ENCODE results near the genes ASCC3 and LIN28B.

GRCh38 chr6:100585211-100585813 is 120.6 kb upstream of the SIM1 start:
- PRO-cap, result no peak

DNA sequence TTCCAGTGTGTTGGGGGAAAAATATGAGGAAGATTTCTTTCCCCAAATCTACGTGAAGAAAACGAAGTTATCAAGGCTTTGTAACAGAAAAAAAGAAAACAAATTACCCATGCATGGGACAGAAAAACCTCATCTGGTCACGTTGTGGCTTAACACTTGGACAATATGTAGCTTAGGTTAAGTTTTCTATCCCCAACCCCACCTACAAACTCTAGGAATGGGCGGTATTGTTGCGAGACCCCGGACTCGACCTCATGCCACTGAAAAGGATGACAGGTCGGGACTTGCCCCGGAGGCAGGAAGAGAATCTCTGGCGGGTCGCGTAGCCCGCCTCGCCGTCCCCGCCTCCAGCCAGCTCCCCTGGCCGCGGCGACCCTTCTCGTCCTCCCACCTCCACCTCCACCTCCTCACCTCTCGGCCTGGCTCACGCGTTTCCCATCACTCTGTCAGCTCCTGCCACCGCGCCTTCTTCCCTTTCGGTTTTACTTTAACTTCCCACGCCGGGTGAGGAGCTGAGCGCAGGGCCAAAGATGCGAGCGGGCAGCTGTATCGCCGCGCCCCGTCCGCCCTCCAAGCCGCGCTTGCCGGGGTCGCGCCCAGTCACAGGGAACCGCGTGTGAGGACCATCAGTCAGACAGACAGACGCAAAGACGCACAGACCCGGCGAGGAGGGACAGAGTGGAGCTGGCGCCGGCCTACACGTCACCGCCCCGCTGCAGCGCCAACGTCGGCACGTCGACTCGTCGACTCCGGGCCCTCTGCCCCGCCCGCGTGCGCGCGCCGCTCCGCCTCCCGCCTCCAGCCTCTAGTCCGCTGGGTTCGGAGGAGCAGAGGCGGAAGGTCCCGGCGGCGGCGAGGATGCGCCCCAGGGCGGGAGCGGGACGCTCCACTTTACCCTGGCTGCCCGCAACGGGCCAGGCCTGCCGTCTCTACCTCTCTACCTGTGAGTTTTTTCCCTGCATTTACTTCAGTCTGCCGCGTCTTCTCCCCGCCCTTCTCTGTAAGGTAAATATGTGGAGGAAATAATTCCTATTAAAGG is at the start of gene ASCC3:
TSS of gene ASCC3 (minus strand) at position 680 of the 1,039 bp plus-strand sequence.
- PRO-cap, result bidirectional peak, plus-strand start at position 263 of the sequence, minus-strand start at position 312 of the sequence; bidirectional peak, plus-strand start at position 830 of the sequence, minus-strand start at position 647 of the sequence

DNA sequence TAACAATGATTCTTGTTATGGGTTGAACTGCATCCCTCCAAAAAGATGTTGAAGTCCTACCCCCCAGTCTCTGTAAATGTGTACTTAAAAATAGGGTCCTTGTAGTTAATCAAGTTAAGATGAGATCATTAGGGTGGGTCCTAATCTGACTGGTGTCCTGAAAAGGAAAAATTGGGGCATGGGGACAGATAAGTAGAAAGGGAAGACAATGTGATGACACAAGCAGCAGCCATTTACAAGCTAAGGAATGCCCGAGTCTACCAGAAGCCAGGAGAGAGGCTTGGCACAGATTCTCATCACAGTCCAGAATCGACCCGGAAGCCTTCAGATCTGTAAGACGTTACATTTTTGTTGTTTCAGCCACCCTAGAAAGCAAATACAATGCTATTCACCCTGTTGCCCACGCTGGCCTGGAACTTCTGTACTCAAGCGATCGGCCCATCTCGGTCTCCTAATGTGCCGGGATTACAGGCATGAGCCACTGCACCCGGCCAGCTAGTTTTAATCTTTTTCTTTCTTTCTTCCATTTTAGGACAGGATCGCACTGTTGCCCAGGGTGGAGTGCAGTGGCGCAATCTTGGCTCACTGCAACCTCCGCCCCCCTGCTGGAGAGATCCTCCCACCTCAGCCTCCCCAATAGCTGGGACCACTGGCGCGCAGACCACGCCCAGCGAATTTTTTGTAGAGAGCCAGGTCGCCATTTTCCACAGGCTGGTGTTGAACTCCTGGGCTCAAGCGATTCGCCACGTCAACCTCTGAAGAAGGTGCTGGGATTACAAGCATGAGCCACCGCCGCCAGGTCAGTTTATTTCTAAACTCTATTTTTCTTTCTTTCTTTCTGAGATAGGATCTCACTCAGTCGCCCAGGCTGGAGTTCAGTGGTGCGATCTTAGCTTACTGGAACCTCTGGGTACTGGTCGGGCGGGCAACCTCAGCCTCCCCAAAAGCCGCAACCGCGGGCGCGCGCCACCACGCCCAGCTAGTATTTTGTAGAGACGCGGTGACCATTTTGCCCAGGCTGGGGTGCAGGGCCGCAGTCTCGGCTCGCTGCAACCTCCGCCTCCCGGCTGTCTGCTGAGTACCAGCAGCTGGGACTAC is 20.2 kb upstream of the LIN28B start:
- PRO-cap, result no peak

GRCh38 chr6:104956488-104957827 is at the start of gene LIN28B:
LIN28B (plus strand) TSS chr6:104957107.
- PRO-cap, result bidirectional peak, plus-strand start at chr6:104957030, minus-strand start at chr6:104957010; bidirectional peak, plus-strand start at chr6:104957672, minus-strand start at chr6:104957481

- PRO-cap, result no peak
These were observed 39.6 kb downstream of the BVES start for GRCh38 chr6:105097252-105097792.

DNA sequence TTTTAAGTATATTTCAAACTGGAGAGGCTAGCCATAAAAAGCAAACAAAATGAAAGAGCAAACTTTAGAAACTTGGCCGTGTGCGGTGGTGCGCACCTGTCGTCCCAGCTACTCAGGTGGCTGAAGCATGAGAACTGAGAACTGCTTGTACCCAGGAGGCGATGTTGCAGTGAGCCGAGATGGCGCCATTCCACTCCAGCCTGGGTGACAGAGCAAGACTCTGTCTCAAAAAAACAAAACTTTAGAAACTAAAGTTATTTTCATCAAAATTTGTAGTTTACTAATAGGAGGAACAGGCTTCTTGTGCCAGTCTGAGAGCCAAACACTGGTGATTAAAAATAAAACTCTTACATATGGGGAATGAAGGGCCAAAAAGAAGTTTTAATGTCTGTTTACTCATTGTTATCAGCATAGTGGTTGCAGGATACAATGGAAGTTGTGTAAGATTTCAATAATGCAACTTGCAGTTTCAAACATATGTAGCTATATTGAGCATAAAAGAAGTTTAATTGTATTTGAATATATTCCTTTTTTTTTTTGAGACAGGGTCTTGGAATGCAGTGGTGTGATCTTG is 100.3 kb upstream of the POPDC3 start:
- PRO-cap, result no peak

DNA sequence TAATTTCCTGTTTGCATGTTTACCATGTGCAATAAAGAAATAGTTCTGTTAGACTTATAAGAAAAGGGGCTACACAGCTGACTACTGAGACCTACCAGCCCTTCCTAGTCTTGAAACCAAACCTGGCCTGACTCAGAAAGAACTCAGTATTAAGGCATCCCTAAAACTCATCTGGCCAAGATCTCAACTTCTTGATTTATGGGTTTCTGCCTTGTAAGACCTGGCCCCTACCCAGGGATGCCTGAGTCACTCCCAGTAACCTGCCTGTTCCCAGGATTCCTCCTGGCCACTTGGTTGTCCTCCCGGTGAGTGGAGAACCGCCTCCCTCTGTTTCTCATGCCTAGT is 189.4 kb upstream of the PREP start:
- PRO-cap, result no peak

DNA sequence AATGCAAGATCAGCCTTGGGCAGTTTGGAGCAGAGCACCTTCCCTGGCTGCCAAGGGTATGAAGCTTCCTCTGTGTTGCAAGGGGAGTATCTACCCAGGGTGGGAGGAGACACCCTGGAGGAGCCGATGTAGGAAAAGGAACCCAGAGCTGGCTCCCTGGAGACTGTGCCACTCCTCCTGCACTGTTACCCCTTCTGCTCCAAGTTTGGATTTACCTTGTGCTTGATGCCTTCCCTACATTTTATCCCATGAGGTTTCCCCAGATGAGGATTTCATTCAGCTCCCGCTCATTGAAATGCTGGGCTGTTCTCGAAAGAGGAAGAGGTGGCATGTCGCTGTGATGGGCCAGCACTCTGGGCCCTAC is 299.6 kb upstream of the PRDM1 start:
- PRO-cap, result no peak

DNA sequence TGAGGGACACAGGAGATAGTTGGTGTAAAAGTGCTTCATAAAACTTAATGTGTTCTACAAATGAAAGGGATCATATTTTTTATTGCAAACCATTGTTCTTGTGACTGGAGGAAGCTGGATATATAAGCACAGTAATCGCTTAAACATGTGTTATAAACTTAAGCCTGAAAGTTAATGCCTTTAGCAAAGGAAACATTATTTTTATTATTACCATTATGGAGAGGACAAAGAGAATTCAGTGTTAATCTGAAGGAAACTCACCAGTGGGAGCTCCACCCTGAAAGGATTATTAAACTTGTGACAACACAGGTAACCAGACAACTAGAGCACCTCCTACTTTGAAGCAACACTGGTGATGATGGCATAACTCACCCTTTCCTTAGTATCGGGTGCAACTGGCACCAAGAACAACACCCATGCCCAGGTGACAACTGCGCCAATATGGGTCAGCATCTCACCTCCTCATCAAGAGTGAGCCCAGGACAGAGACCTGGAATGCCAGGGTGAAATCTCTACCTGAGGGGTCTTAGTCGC is 288.7 kb upstream of the PRDM1 start:
- PRO-cap, result no peak

DNA sequence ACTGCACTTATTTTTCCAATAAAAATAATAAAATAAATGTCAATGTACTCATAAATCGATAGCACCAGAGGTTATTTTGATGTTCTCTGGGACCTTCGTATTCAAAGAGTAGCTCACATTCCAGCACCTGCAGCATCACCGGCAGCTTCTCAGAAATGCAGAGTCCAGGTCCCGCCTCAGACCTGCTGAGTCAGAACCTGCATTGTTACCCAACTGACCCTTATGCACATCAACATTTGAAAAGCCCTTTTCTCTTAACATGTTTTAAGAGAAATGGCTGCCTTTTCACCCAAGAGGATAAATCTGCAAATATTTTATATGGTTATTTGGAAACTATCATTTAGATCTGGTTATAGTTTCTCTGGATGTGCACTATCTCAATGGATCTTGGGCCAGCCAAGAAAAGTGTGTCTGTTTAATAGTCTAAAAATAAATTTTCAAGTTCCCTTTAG is 216.2 kb upstream of the PRDM1 start:
- PRO-cap, result no peak

DNA sequence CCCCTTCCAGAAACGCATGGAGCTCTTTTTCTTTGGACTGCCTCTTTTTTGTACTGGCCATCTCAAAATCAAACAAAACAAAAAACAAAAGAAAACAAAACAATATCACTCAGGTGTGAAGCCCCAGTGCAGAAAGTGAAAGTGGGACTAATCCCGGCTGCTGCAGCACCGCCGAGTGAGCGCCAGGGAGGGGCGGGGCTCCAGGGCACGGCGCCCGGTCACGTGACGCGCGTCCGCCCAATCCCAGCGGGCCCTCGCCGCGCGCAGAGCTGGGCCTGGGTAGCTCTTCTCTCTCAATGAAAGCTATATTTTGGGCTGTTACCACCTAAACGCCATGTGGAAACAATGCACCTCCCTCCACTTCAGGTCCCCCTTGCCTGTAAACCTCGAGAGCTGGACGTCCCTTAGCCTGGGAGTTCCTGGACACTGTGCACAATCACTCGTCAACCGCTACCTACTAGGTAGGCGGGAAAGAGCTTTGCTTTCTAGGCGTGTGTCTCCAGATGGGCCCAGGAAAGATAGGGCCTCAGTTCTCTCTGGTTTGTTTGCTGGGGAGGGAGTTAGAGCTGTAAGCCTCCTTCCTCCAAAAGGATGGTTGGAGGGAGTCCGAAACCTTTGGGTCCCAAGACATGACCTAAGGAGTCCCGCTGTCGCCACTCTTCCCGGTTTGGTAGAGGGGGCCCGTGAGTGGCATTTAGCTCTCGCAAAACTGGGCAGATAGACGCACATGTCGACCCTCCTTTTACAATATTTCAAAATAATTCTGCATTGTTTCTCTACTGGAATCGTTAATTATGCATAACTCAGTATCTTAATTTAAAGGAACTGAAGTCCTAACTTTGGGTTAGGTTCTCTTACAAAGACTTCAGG is 93.5 kb upstream of the PRDM1 start:
- PRO-cap, result bidirectional peak, plus-strand start at position 306 of the sequence, minus-strand start at position 177 of the sequence

DNA sequence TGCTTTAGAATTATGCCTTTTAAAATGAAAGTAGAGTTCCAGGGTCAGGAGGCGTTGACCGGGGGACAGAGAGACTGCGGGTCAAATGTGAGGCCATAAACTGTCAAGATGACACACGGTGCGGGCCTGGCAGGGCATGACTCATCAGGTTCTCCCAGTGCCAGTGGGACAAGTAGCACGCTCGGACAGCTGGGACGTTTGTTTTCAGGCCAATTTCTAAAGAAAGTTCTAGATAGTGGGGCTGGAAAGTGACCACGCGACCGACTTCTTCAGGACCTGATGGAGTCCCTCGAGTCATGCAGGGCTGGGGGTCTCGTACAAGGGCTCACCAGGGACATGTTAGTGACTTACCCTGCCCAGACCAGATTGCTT is 49.1 kb downstream of the PRDM1 start:
- PRO-cap, result no peak

- PRO-cap, result bidirectional peak, plus-strand start at chr6:106448186, minus-strand start at chr6:106448038
These were observed 87.4 kb downstream of the CRYBG1 start for GRCh38 chr6:106447794-106448531.

- PRO-cap, result bidirectional peak, plus-strand start at chr6:106512767, minus-strand start at chr6:106512515
These were observed 116.5 kb downstream of the RTN4IP1 start for GRCh38 chr6:106512384-106513614.

DNA sequence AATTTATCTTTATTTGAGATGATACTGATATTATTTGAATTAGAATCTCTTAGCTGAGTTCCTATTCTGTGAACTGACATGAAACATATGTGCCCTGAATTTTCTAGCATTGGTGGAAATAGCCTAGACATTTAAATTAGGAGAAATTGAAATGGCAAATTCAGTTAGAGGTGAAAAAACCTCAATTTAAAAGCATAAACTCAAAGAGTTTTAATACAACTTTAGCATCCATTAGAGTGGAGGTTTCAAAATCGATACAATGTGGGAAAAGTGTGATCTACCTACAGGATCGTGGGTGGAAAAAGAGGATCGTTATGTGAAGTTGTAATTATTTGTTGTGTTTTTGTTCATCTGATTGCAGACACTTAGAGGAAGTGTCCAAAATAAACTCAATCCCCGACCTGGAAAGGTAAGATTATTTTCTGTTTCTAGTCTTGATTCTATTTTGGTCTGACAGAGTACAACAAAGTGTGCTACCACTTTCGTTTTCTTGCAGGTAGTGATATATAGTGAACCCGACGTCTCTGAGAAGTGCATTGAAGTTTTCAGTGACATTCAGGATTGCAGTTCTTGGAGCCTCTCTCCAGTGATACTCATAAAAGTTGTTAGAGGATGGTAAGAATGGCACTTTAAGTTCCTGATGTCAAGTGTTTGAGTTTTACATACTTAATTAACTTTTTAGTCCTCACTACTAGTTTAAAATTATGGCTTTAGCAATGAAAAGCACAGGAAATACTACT is 104.4 kb downstream of the RTN4IP1 start:
- PRO-cap, result no peak

DNA sequence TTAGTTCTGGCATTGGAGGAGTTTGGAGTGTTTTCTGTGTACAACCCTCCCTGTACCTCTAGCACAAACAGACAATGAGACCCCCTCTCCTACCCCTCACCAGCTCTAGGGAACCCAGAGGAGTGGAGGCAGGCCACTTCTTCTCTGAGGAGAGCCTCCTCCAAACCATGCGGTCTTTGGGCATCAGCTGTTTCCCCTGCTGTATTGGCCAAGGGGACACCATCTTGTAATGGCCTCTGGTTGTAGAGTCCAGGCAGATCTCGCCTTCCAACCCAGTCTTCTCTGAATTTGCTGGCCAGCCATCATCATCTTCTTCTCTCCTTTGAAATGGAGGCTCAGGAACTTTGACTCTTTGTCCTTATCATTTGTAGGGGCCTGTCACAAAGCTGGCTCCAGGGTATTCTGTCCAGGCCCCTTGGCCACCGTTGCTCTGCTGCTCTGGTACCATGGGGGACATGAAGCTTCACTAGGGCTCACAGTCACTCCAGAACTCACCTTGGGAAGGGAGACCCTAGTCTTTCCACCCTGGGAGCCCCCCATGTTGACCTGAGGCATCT is 111.5 kb downstream of the QRSL1 start:
- PRO-cap, result no peak

- PRO-cap, result no peak
These were observed 112.3 kb downstream of the QRSL1 start for GRCh38 chr6:106741804-106741961.

GRCh38 chr6:107046284-107046825 is 18.4 kb downstream of the MTRES1 start:
- PRO-cap, result no peak

DNA sequence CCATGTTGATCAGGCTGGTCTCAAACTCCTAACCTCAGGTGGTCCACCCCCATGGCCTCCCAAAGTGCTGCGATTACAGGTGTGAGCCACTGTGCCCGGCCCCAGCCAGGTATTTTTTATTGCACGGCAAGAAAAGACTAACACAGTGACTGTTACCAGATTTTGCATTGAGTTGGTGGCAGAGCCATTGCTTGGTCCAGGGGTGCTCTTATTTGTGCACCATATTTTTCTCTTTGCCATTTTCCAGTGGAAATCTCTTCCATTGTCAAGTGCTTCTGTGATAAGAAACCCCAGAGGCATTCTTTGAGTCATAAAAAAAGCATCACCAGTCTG is 74.2 kb upstream of the BEND3 start:
- PRO-cap, result no peak

GRCh38 chr6:107403917-107404411 is 55.4 kb downstream of the PDSS2 start:
- PRO-cap, result no peak